ENCODE measurements around a stretch of chr1.

GRCh38 chr1:37914711-37915447 is 32.0 kb downstream of the INPP5B start:
- PRO-cap = no peak
- RAMPAGE, long total RNA, 3 experiments = no peak in any of the 3 experiments

- PRO-cap = no peak
- RAMPAGE, long total RNA, 3 experiments = no peak in any of the 3 experiments
These were observed 3.5 kb upstream of the UTP11 start for GRCh38 chr1:38008844-38009701.

DNA sequence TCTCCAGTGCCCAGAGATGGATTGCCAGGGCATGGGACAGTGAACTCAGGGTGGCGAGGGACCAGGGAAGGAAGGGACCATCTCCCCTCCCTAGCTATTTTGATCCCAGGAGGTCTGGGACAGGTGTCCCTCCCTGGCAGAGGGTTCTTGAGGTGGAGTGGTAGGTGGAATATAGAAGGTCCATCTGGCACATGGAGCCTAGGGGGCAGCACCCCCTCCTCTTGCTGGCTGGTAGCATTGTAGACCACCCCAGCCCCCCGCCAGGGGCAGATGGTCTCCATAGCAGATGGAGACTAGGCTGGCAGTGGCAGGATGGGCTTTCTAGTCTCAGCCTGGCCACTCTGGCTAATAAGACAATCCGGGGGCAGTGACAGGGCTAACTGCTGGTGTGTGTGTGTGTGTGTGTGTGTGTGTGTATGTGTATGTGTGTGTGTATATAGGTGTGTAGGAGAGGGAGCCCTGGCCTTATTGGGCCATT is 16.0 kb downstream of the UTP11 start:
- PRO-cap = no peak
- RAMPAGE, long total RNA, 3 experiments = no peak in any of the 3 experiments

DNA sequence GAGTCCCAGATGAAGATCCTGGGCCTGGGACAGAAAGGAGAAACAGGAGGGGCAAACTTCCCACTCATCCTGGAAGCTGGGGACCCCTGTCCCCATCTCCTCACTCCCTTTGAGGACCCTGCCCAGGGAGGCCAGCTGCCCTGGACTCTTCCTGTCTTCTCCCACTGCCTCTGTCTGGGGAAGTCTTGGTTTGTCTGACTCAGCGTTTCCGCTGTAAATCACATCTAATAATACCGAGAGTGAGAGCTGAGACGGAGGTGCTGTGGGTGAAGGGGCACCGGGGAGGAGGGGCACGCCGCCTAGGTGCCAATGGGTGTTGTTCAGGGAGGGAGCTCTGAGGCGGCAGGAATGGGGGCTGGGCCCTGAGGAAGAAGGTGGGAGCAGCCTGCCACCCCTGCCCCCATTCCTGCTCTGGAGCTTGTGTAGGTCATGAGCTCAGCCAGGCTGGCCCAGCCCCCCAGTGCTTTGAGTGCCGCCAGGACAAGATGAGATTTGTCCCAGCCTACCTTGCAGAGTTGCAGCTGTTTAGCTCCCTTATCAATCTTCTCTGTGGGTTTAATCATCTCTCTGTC is 16.5 kb downstream of the POU3F1 start:
- PRO-cap = no peak
- RAMPAGE, long total RNA, 3 experiments = no peak in any of the 3 experiments

DNA sequence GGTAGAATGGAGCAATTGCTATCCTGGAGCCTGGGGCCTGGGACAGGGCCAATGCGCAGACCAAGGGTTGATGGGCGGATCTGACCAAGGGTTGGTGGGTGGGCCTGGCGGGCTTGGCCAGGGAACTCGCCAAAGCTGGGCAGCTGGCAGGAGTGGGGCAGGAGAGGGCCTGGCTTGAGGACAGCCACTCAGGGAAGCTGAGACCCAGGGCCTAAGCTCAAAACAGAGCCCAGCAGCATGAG is 70.9 kb upstream of the POU3F1 start:
- PRO-cap = no peak
- RAMPAGE, long total RNA, 3 experiments = no peak in any of the 3 experiments

DNA sequence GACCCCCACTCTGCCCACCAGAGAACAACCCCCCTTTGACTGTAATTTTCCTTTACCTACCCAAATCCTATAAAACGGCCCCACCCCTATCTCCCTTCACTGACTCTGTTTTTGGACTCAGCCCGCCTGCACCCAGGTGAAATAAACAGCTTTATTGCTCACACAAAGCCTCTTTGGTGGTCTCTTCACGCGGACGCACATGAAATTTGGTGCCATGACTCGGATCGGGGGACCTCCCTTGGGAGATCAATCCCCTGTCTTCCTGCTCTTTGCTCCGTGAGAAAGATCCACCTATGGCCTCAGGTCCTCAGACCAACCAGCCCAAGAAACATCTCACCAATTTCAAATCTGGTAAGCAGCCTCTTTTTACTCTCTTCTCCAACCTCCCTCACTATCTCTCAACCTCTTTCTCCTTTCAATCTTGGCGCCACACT is 378.7 kb upstream of the POU3F1 start:
- PRO-cap = no peak
- RAMPAGE, long total RNA, 3 experiments = no peak in any of the 3 experiments

DNA sequence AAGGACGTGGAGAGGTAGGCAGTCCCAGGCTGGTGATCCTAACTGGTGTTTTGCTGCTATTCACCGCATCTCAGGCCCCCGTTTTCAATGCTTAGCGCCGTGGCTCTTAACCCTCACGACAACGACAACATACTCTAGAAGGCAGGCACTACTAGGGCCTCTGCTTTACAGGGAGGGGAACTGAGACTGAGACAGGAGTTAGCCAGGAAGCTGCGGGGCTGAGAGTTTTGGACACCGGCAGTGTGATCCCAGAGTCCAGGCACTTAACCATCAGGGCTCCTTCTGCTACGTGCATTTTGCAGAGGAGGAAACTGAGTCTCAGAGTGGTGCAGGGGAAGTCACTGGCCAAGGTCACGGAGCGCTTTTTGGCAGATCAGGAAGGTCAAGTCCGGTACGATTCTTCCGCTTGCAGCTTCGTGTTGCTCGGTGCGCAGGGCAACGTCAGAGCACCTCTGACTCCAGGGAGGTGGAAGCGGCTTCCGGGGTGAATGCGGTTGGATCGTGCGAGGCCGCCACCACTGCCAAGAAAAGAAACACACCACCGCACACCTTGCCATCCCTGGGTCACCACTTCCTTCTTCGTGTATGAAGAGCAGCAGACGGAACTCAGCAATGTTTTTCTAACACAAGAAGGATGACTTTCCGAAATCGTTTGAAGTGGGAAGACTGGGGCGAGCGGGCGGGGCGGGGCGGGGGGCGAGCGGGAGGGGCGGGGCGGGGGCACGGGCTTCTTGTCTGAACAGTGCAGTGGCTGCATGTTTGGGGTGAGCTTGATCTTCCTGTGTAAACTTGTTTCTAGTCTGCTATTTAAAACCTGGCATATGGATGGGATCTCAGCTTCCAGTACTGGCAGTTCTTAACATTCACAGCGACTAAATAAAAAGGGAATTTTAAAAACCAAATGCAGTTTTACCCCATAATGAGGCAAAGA is 300.2 kb downstream of the RRAGC start:
- PRO-cap = no peak
- RAMPAGE, long total RNA, 3 experiments = no peak in any of the 3 experiments

DNA sequence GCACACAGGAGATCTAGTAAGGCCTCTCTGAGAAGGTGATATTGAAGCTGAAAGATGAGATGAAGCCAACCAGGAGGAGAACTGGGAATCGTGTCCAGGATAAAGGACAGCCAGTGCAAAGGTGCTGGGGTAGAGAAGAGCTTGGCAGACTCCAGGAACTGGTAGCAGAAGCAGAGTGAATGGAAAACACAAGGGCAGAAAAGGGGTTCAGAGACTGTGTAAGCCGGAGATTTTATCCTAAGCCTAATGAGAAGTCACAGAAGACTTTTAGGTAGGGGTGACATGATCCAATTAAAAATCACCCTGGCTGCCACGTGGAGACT is 279.8 kb downstream of the RRAGC start:
- PRO-cap = no peak
- RAMPAGE, long total RNA, 3 experiments = no peak in any of the 3 experiments

GRCh38 chr1:38859823-38860261 is 270 bp upstream of the RRAGC start:
- PRO-cap = bidirectional peak, plus-strand start at chr1:38859929, minus-strand start at chr1:38859737
- RAMPAGE, long total RNA, 3 experiments = start-site peak on the plus strand in 1 of 3 experiments, at chr1:38859893-38860000 at its widest, 44 reads per replicate

DNA sequence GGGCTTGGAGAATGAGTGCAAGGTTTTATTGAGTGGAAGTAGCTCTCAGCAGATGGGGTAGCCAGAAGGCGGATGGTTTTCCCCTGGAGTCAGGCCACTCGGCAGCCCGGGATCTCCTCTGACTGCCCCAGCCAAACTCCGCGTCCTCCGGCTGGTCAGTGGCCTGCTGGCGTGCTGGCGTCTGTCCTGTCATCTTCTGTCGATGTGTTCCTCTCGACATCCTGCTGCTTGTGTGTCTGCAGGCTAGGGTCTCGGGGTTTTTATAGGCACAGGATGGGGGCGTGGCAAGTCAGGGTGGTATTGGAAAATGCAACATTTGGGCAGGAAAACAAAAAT is 27.5 kb upstream of the GJA9 start:
- PRO-cap = no peak
- RAMPAGE, long total RNA, 3 experiments = no peak in any of the 3 experiments

DNA sequence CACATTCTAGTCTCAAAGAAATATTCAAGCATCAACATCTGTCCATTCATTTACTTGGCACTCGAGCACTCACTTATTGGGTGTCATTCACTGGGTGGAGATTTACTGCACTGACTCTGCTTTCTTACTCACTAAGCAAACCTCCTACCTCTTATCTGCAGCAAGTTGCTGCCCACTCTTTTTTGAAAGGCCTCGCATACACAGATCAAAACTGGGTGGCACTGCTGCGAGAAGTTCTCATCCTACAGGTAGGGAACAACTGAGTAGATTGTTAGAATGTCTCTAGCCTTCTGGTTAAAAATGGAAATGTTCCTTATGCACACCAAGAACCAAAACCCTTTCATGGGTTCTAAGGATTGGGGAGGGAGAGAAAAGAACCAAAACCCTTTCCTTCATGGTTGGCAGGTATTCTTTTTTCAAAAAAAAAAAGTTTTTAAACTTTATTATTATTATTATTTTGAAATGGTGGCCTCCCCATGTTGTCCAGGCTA is 17.9 kb downstream of the RHBDL2 start:
- PRO-cap = no peak
- RAMPAGE, long total RNA, 3 experiments = no peak in any of the 3 experiments

DNA sequence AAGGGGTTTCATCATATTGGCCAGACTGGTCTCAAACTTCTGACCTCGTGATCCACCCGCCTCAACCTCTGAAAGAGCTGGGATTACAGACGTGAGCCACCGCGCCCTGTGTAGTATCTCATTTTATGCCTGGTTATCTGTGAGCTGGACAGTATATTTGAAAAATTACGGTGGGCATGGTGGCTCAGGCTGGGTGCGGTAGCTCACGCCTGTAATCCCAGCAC is 16.8 kb upstream of the NDUFS5 start:
- PRO-cap = no peak
- RAMPAGE, long total RNA, 3 experiments = no peak in any of the 3 experiments

DNA sequence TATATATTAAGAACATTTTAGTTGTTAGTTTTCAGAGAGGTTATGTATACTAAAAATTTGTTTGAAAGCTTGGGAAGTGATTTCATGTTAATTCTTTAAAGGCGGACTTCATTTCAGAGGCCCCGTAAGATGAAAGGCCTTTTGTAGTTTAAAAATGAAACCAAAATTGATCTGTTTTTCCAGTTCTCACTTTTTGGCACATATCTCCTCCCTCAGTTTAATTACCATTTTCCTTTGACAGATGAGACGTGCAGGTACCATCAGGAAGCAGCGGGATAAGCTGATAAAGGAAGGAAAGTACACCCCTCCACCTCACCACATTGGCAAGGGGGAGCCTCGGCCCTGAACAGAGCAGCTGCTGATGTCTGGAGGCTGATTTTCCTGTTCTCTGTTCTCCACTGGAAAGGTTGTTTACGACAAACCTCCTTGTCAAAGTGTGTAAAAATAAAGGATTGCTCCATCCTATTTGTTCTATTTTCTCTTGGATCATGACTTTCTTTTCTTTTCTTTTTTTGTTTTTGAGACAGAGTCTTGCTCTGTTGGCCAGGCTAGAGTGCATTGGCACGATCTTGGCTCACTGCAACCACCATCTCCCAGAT is 8.1 kb downstream of the NDUFS5 start:
- PRO-cap = no peak
- RAMPAGE, long total RNA, 3 experiments = no peak in any of the 3 experiments

GRCh38 chr1:39080743-39081881 is 55.0 kb downstream of the NDUFS5 start:
- PRO-cap = unidirectional peak, plus-strand start at chr1:39081046; unidirectional peak, plus-strand start at chr1:39081201; bidirectional peak, plus-strand start at chr1:39081311, minus-strand start at chr1:39081265
- RAMPAGE, long total RNA, 3 experiments = start-site peak on the plus strand in 1 of 3 experiments, at chr1:39081399-39081469 at its widest, 11 reads per replicate

- PRO-cap = bidirectional peak, plus-strand start at chr1:39105399, minus-strand start at chr1:39105238
- RAMPAGE, long total RNA, 3 experiments = no peak in any of the 3 experiments
These were observed 79.1 kb downstream of the NDUFS5 start for GRCh38 chr1:39105192-39105715.

DNA sequence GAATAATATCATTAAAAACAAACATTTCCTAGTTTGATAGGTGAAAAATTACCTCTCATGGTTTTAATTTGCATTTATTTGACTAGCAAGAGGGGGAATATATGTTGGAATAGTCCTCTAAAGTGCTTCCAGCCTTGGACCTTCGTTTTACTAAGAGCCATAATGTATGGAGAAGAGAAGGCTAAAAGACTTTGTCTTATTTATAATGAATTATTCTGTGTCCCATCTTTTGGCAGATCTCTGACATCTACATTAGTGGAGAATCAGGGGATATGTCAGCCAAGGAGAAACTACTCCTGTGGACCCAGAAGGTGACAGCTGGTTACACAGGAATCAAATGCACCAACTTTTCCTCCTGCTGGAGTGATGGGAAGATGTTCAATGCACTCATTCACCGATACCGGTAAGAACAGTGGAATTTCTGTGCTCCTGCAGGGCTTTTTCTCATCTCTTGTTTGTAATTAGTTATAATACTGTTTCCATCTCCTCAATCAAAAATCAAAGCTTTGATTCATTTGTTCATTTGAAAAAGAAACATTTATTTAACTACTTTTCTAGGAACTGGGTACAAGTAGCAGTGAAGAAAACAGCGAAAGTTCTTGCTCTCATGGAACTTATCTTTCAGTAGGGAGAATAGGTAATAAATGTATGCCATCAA is 77.6 kb downstream of the MACF1 start:
- PRO-cap = no peak
- RAMPAGE, long total RNA, 3 experiments = no peak in any of the 3 experiments

DNA sequence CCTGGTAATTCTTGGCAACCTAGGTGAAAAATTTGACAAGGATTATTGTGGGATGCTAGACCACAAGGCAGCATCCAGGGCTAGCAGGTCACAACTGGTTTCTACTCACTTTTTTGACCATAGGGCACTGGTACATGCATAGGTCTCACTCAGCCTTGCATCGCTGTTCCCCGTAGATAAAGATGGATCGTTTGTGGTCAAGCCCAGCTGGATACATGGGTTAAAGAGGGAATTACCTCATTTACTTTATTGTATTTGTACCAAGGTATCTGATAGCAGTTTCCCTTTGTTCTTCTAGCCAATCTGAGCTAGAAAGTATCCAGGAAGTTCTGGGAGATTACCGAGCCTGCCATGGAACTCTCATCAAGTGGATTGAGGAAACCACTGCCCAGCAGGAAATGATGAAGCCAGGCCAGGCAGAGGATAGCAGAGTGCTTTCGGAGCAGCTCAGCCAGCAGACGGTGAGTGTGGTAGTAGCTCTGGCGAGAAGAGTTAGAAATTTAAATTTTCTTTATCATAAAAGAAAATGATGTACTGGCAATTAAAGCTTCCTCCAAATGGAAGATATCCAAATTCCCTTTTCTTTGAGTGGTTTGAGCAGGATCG is 113.8 kb downstream of the MACF1 start:
- PRO-cap = no peak
- RAMPAGE, long total RNA, 3 experiments = no peak in any of the 3 experiments

DNA sequence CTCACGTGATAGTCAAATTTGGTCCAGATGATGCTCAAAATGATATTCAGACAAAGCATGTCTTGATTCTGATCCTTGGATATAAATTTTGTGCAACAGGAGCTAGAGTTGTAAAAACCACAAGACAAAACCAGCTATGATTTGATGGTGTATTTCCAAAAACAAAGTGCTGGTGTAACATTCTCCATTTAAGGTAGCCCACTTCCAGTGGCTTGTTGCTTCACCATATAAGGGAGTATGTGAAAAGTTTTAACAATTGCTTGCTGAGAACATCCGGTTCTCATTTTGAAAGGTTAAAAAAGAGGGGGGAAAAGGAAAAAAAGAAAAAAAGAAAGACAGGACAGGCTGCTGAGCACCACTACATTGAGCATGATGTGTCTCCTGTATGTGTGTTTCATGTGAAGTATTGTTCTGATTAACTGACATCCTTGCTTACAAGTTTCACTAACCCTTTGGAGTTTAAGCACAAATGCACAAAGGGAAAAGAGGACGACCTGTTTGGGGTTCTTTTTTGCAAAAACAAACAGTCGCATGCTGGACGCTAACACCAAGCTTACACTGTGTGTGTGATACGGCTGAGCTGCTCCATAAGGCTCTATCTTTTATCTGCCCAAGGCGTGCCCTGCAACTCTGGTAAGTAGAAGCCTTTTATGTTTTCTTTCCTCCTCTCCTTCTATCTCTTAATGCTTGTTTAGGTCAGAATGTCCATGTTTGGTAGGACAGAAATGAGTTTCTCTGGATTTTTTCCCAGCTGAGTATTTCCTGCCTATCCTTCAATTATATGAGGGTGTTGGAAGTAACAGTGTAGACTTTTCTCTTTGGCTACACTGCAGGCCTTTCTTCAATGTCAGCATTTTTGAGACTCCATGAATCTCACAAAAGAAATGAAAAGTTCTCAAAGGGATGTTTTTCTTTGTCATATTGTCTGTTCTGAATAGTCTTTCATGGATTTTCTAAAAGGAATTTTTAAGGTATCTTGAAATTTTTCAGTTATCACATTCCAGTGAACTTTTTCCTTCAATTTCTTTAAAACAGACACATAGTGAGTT is 123.9 kb downstream of the MACF1 start:
- PRO-cap = no peak
- RAMPAGE, long total RNA, 3 experiments = no peak in any of the 3 experiments

DNA sequence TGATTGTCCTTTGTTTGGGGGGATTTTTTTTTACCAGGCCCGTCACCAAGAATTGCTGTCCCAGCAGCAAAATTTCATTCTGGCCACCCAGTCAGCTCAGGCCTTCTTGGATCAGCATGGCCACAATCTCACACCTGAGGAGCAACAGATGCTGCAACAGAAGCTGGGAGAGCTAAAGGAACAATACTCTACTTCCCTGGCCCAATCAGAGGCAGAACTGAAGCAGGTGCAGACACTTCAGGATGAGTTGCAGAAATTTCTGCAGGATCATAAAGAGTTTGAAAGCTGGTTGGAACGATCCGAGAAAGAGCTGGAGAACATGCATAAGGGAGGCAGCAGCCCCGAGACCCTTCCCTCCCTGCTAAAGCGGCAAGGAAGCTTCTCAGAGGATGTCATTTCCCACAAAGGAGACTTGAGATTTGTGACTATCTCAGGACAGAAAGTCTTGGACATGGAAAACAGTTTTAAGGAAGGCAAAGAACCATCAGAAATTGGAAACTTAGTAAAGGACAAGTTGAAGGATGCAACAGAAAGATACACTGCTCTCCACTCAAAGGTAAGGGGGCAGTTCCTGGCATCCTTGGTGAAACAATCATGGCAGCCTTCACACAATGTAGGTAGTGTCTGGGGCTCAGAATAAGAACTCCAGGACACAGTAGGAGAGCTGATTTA is 134.0 kb upstream of the BMP8A start:
- PRO-cap = no peak
- RAMPAGE, long total RNA, 3 experiments = no peak in any of the 3 experiments

GRCh38 chr1:39387292-39387811 is 104.1 kb upstream of the BMP8A start:
- PRO-cap = no peak
- RAMPAGE, long total RNA, 3 experiments = no peak in any of the 3 experiments

All from subcutaneous adipose tissue (tissue), 3 donors.